ENCODE results near the genes MBP and TXNL4A.

- RRBS, result no CpG with 5 or more reads among the region's 6 CpGs
Measured at GRCh38 chr18:76499908-76500365, 4.9 kb upstream of the ZNF516 start.

- RRBS, result no CpG with 5 or more reads among the region's 13 CpGs
Measured at GRCh38 chr18:76517889-76518554, 23.0 kb upstream of the ZNF516 start.

- RRBS, result no CpG with 5 or more reads among the region's 20 CpGs
Measured at GRCh38 chr18:76518569-76519029, 23.6 kb upstream of the ZNF516 start.

GRCh38 chr18:76756671-76757362 is 65.5 kb upstream of the ZNF236 start:
- RRBS, result no CpG with 5 or more reads among the region's 19 CpGs

DNA sequence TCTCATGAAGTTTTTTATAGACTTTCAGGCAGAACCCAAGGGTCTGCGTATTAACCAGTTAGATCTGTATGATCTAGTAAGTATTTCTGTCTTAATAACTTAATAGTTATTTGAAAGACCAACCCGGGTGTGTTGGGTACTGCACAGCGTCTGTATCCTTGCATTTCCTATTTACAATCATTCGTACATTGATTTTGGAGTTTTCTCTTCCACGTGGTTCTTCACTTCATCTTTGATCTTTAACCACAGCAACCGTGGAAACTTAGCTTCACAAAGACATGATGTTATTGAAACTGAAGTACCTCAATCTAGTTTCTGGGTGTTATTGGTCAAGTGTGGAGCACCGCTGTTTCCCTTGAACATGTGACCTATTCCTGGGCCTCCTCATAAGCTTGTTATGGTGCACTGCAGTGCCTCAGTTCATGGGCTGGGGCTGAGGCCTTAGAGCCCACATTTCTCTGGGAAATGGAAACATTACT is 37.0 kb downstream of the ZNF236 start:
- RRBS, result no CpG with 5 or more reads among the region's 7 CpGs

DNA sequence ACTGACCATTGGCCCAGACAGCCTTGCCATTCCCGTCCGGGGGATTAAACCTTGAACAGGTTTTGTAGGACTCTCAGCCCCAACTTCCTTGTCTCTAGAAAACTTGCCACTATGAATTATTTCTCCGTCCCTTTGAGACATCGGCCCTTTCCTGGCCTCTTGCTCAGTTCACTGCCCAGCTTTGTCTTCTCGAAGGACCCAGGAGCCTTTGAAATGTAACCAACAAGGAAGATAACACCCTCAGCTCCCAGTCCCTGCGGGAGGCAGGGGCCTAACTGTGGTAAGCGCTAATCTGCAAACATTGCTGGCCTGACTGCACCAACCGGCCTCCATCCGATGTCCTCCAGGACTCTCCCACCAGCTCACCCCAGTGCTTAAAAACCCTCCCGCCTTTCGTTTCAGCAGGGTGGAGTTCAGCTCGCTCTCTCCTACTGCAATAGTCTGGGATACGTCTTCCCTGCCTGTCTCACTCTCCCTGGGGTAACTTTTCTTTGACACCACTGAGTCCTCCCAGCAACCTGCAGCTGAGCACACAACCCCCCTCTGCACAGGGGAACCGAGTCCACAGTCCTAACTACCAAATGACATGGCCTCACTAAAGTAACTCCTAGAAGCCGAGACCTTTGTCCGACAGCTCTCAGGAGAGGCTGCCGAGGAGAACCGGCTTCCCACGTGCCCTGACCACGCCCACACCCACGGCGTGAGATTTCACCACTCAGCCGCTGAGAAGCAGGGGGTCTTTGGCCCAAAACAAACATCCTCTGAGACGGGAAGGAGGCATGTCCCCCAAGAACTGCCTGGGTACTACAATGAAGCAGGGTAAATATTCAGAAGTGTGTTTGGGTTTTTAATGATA is 76.1 kb downstream of the MBP start:
- RRBS, result 98% methylated on average over 2 of the region's 24 CpGs

GRCh38 chr18:77073479-77074244 is 58.9 kb downstream of the MBP start:
- RRBS, result no CpG with 5 or more reads among the region's 10 CpGs

- RRBS, result no CpG with 5 or more reads among the region's 6 CpGs
Measured at GRCh38 chr18:77107213-77107735, 25.3 kb downstream of the MBP start.

DNA sequence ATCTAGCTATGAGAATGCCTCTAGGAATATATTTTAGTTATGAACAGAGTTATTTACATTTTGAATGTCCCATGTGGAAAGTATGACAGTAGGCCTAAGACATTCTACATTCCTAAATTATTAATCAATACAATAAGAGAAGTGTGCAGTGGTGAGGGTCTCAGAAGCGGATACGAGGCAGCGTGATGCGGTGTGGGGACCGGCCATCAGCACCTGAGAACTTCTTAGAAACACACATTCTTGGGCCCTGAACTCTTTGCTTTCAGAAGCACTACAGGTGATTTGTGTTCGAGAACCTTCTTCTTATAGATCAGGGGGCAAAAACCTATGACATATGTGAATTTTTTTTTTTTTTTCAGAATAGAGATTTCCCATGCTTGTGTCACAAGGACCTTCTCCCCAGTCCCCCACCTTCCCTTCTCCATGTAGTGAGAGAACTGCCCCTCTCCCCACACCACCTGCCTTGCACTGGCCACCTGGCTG is 22.4 kb downstream of the MBP start:
- RRBS, result no CpG with 5 or more reads among the region's 6 CpGs

- RRBS, result no CpG with 5 or more reads among the region's 5 CpGs
Measured at GRCh38 chr18:77115392-77115804, 17.2 kb downstream of the MBP start.

- RRBS, result 4% methylated on average over 39 of the region's 86 CpGs
Measured at GRCh38 chr18:77132478-77133130, at the start of gene MBP. TSS of gene MBP (minus strand) at chr18:77132783.

GRCh38 chr18:78156490-78156970 is 823.1 kb upstream of the SALL3 start:
- RRBS, result no CpG with 5 or more reads among the region's 1 CpG

- RRBS, result 98% methylated on average over 6 of the region's 53 CpGs
Measured at GRCh38 chr18:79486359-79487022, 90.8 kb downstream of the NFATC1 start.

GRCh38 chr18:79520074-79520684 is 124.4 kb downstream of the NFATC1 start:
- RRBS, result 93% methylated on average over 17 of the region's 27 CpGs

GRCh38 chr18:79856127-79856473 is 58.4 kb downstream of the KCNG2 start:
- RRBS, result no CpG with 5 or more reads among the region's 9 CpGs

GRCh38 chr18:79926223-79926886 is 25.1 kb downstream of the SLC66A2 start:
- RRBS, result no CpG with 5 or more reads among the region's 13 CpGs

GRCh38 chr18:79939004-79939508 is 12.4 kb downstream of the SLC66A2 start:
- RRBS, result no CpG with 5 or more reads among the region's 5 CpGs

DNA sequence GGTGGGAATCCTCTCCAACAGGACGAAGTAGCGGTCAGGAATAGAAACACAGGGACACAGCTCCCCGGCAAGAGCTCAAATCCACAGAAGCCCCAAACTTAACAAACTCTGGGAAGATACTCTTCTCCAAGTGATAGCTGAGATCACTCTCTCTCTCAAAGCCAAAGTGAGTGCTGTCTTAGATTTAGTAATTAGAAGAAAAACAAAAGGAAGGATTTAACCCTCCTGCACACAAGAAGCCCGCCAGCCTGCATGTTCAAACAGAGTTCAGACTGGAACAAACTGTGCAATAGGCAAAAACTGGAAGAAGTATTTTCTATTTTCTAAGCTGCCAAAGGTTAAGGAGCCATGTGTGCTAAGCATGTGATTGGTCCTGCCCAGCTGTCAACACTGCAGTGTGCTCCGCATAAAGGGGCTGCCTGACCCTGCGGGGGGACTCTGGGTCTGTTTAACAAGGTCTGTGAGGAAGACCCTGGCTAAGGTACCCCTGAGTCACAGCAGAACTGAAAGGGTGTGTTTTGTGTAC is 9.0 kb downstream of the SLC66A2 start:
- RRBS, result no CpG with 5 or more reads among the region's 6 CpGs

DNA sequence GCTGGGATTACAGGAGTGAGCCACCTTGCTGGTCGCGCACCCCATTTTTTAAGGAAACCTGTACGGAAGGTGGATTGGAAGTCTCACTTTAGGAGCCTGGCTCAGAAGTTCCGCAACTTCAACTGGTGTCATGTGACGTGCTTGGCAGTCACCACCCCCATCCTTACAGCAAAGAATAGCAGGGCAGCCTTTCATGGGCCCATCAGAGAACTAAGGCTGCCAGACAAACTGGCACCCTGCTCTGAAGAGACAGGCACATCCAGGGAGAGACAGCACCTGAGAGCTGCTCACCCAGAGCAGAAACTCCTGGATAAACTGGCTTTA is 3.4 kb upstream of the SLC66A2 start:
- RRBS, result no CpG with 5 or more reads among the region's 5 CpGs

GRCh38 chr18:79987800-79988785 is at the start of gene TXNL4A:
TSS of gene TXNL4A (minus strand) at chr18:79988563.
- RRBS, result 3% methylated on average over 45 of the region's 104 CpGs

Measured in OVCAR3 (cell line).